Metastatic Lung Carcinoma in the Adrenal Gland (tissue), 1 donor: ENCODE measurements around a stretch of chr3.

DNA sequence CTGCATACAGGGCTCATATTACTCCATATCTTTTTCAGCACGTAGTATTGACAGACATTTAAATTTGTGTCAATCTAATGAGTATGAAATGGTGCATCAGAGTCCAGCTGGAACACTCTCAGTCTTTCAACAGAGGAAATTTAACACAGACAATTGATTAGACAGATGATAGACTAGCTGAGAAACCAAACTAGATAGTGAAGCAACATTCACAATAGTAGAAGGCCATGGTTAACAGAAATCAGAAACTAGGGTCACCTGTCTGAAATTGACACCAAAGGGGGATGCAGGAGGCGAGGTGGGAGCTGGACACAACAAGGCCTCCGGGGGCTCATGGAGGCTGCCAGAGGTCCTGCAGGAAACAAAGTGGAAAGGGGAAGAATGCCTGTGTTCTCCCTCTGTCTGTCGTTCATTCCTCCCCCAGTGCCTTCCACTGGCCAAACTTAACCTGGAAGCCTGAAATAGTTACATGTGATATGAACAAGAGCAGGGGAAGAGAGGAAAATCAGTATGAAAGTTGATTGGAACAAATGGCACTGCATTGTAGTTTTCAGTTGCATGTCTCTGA is 501.9 kb upstream of the CFAP20DC start:
- PRO-cap = no peak

DNA sequence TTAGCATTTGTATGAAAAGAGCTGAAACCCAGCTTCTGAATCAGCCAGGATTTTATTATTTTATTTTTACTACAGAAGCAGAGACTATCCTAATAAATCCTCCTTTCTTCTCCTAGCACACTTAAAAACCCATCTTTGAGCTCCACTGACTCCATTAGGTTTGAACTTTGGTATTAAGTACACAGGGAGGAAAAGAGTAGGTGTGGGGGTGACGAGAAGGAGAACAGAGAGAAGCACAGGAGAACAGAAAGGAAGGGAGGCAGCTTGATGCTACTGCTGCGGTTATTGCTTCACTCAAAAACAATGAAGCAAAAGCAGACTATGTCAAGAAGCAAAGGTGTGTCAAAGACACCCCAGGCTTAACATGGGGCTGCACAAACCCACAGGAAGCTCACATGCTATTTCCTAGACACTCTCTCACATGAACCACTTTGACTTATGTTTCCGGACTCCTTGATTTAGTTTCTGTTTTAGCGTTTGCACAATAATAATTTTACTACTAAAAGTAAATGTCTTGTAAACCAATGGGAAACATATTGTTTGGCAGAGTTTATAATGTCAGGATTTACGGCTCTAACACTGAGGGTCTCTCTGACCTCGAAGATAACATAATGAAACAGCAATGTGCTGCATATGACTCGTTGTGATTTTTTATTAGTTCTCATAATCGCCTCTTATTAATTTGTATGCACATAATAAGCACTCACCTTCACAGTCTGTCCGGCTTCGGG is 961.0 kb upstream of the CFAP20DC start:
- PRO-cap = no peak

GRCh38 chr3:60262114-60263269 is 988.8 kb downstream of the FHIT start:
- PRO-cap = no peak

GRCh38 chr3:60412179-60412554 is 839.1 kb downstream of the FHIT start:
- PRO-cap = no peak

GRCh38 chr3:61249965-61250500 is 1.2 kb downstream of the FHIT start:
- PRO-cap = bidirectional peak, plus-strand start at chr3:61250259, minus-strand start at chr3:61250074

GRCh38 chr3:61560474-61561336 is 666 bp upstream of the PTPRG start:
- PRO-cap = bidirectional peak, plus-strand start at chr3:61560812, minus-strand start at chr3:61560673; bidirectional peak, plus-strand start at chr3:61561030, minus-strand start at chr3:61560930

GRCh38 chr3:61563481-61564131 is 2.2 kb downstream of the PTPRG start:
- PRO-cap = no peak

DNA sequence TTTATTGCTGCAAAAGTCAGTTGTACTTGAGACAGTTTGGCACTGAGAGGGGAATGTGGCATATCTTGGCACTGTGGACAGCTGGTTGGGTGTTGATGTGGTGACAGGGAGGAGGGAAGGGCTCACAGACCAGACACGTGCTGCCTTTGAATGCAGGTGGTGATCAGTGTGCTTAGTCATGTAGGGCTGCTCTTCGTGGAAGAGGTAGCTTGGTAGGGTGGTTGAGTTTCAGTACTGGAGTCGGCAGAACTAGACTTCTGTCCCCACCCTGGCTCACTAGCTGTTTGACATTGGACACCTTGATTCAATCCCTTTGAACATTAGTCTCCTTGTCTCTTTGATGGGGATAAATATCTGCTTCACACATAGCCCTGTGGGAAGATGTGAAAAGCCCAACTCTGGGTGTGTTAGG is 108.4 kb downstream of the PTPRG start:
- PRO-cap = no peak

DNA sequence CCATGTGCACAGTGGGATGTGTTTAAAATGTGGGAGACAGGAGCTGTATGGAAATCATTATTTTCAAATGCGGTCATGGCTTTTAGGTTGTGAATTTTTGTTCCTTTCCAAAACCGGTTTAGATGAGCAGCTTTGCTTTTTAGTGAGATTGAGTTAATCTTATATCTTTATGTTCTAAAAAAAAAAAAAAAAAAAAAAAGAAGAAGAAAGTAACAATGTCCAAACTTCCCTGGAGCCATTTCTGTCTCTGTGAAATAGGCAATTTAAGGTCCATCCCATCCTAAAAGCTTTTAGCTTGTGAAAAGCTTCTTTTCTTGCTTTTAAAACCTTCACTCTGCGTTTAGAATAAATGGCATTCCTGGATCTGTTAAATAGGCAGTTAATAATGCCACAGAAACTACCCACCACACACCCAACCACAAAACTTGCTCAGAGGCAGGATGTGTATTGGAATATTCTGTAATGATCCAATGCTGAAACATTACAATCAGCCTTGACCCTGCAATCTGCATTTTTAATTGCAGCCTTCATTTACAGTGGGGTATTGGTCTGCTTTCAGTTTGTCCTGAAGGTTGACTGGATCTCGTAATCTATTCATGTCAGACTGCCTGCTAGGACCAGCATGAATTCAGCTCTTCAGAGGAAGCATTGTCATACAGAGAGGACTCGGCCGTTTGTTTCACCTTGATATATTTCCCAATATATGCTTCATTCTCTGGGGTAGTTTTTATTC is 119.7 kb downstream of the PTPRG start:
- PRO-cap = no peak

- PRO-cap = no peak
Observed at GRCh38 chr3:61688151-61688720, 126.9 kb downstream of the PTPRG start.

GRCh38 chr3:61767209-61768217 is 206.1 kb downstream of the PTPRG start:
- PRO-cap = no peak

DNA sequence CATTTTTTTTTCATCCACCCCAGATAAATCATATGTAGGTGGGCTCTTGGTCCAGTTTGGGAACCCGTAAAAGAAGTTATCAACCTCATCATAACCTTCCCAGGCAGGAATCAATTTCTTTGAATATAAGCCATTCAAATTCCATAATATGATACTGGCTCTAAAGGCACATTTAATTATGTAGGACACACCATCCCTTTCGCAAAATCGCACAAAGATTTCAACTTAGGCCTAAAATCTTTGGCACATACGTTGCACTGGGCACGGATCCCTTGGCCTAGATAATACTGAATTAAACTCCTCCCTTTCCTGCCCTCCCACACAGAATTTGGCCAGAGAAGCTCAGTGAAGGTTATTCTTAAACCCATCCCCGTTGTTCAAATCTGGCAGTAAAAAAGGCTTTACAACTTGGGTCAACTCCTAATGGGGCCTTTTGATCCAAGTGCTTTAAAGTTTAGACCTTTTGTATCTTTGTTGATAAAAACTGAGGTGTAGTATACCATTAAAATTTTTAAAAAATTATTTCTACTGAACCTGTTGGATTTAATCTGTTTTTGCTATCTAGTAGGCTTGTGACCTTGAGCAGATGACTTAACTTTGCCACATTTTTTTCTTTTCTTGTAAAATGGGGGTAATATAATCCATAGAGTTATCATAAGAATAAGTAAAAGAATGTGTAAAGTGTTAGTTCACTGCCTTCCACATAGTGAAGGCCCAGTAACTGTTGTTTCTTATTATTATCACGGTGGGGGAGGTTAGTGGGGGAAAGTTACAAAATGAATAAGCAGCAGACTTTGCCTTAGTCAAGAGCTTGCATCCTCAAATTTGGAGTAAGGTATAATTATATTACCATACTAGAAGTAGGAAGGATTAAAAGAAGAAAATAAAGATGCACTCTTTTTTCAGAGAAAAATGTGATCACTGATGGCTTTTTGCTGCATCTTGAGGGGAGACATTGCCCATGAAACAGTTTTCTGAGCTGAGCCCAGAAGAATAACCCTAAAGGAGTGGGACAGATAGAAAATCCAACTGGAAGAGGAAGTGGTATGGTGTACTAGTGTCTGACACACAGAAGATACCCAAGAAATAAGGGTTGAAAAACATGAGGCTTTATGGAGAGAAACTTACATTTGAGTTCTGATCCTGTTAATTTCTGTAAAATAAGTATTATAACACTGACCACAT is 247.4 kb downstream of the PTPRG start:
- PRO-cap = no peak

DNA sequence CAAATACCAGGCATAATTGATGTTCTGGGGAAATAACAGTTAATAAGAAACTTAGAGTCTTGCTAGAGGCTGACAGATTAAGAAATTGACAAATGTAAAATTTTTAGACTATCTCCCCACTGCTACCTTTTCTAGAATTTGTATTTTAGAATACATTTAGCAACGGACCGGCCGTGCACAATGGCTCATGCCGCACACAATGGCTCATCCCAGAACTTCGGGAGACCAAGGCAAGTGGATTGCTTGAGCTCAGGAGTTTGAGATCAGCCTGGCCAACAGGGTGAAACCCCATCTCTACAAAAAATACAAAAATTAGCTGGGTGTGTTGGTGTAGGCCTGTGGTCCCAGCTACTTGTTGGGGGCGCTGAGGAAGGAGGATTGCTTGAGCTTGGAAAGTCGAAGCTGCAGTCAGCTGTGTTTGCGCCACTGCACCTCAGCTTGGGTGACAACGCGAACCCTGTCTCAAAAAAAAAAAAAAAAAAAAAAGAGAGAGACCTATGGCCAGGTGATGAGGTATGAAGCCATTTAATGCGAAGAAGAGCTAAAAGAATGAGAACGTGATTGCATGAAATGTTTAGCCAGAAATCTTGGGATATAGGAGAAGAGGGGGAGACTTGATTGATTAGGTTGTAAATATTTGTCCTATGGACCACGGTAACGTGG is 318.9 kb downstream of the PTPRG start:
- PRO-cap = no peak

DNA sequence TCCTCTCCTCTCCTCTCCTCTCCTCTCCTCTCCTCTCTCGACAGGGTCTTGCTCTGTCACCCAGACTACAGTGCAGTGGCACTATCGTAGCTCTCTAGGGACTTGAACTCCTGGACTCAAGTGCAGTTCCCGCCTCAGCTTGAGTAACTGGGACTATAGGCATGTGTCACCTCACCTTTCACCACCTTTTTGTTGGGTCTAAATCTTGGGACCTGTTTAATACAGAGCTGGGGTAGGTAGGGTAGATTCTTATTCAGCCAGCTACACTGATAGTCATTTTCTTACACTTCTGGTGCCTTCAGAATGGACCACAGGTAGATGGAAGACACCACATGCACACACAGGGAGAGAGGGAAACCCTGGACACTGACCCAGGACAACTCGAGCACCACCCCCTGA is 324.3 kb downstream of the PTPRG start:
- PRO-cap = no peak

DNA sequence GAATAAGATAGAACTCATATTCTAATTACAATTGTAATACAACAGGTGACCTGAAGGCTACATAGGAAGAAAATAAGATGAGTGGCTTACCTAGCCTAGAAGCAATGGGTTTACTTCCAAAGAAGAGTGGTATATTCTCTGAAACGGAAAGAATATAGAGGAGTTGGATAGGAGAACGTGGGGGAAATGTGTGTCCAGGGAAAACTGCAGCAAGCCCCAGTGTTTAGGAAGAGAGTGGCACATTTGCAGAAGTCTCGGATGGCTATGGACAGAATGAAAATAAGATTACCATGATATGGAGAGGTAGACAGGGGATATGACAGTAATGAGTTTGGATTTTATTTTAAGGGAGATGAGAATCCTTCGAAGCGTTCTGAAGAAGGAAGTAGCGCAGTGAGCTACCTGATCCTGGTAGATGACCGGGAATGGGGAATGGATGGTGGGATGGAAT is 287.6 kb upstream of the C3orf14 start:
- PRO-cap = no peak

DNA sequence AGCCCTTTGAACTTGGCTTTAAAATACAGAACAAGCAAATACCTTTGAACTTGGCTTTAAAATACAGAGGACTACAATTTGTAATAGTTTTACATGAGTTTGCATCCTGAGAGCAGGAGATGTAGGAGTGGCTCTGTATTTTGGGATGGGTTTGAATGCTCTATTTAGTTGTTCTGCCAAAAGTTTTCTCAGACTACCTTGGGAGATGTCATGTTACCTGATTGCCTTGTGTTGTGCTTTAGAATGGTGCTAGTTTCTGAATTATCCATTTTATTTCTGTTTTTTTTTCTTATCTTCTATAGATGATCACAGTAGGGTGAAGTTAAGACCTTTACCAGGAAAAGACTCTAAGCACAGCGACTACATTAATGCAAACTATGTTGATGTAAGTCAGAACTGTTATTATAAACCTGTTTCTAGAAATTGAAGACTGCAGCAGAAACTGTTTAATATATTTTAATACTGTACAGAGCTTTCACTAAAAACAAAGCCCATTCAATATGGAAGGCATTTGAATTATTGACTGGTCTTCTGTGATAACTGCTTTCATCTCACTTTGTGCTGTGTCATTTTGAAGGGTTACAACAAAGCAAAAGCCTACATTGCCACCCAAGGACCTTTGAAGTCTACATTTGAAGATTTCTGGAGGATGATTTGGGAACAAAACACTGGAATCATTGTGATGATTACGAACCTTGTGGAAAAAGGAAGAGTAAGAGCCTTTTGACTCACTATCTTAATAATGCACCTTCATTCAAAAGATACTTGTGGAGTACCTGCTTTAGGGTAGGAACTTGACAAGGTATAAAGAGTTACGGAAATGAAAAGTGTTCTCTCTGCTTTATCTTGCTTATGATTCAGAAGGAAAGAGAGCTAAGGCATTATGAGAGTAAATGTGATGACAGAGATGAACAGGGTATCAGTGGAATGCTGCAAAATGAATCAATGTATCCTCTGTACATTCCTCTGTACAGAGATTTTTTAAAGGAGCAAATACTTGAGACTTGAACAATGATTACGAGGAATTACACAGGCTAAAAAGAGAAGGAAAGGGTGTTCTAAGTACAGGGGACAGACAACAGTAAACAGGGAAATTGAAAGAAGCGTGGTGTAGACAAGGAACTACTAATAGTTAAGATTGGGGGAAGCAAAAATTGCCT is 51.3 kb upstream of the C3orf14 start:
- PRO-cap = no peak

- PRO-cap = no peak
Observed at GRCh38 chr3:62874447-62875077, 654 bp downstream of the CADPS start.

DNA sequence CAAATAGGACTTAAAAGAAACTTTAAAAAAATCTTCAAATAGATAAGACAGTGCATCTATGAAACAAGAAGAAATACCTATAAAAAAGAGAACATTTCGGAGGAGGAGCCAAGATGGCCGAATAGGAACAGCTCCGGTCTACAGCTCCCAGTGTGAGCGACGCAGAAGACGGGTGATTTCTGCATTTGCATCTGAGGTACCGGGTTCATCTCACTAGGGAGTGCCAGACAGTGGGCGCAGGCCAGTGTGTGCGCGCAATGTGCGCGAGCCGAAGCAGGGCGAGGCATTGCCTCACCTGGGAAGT is 142.0 kb upstream of the SYNPR start:
- PRO-cap = no peak

- PRO-cap = no peak
Observed at GRCh38 chr3:63159487-63159840, 118.6 kb upstream of the SYNPR start.

- PRO-cap = no peak
Observed at GRCh38 chr3:63203446-63203653, 74.8 kb upstream of the SYNPR start.